Sciatic nerve (tissue), 1 donor: ENCODE measurements around the genes FUOM and SPRN.

DNA sequence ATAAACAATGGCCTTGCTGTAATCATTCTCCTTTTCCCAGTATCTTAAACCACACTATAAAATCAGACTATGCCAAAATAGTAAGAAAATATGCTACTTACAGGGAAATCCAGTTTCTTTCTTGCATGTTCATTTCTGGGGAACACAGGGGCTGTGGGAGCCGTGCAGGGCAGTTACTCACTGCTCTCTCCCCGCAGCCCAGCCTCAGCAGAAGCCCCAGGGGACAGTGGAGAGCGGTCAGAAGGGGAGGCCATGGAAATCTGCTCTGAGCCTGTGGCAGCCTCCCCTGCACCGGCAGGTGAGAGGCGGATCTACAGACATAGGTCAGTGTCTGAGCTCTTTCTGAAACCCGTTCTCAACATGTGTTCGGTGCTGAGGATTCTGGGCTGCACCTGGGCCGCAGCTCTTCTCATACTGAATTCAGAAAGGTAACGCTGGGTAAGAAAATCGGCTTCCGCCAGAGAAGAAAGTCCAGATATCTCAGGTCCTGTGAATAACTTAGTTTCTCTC lies 2.9 kb downstream of the ZNF511 start:
- PRO-cap, result no peak

DNA sequence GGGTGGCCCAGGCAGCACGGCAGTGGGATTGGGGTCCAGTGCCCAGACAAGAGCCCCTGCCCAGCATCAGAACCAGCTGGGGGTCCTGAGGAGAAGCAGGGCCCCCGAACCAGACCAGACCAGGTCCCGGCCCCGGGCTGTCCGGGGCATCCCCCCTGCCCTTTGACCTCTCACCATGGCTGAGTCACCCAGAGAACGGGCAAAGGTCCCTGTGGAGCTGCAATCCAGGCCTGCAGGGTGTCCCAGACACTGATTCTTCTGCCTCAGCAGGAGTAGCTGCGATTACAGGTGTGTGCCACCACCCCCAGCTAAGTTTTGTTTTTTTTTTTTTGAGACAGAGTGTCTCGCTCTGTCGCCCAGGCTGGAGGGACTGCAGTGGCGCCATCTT lies 1.0 kb downstream of the PRAP1 start:
- PRO-cap, result no peak

- PRO-cap, result no peak
Measured at GRCh38 chr10:133352012-133352330, 4.8 kb downstream of the PRAP1 start.

- PRO-cap, result unidirectional peak, plus-strand start at chr10:133357410; bidirectional peak, plus-strand start at chr10:133357792, minus-strand start at chr10:133357696; bidirectional peak, plus-strand start at chr10:133358183, minus-strand start at chr10:133358019
Measured at GRCh38 chr10:133357002-133358106, at the start of gene FUOM. Gene FUOM, minus strand, starts transcription at chr10:133358019.

DNA sequence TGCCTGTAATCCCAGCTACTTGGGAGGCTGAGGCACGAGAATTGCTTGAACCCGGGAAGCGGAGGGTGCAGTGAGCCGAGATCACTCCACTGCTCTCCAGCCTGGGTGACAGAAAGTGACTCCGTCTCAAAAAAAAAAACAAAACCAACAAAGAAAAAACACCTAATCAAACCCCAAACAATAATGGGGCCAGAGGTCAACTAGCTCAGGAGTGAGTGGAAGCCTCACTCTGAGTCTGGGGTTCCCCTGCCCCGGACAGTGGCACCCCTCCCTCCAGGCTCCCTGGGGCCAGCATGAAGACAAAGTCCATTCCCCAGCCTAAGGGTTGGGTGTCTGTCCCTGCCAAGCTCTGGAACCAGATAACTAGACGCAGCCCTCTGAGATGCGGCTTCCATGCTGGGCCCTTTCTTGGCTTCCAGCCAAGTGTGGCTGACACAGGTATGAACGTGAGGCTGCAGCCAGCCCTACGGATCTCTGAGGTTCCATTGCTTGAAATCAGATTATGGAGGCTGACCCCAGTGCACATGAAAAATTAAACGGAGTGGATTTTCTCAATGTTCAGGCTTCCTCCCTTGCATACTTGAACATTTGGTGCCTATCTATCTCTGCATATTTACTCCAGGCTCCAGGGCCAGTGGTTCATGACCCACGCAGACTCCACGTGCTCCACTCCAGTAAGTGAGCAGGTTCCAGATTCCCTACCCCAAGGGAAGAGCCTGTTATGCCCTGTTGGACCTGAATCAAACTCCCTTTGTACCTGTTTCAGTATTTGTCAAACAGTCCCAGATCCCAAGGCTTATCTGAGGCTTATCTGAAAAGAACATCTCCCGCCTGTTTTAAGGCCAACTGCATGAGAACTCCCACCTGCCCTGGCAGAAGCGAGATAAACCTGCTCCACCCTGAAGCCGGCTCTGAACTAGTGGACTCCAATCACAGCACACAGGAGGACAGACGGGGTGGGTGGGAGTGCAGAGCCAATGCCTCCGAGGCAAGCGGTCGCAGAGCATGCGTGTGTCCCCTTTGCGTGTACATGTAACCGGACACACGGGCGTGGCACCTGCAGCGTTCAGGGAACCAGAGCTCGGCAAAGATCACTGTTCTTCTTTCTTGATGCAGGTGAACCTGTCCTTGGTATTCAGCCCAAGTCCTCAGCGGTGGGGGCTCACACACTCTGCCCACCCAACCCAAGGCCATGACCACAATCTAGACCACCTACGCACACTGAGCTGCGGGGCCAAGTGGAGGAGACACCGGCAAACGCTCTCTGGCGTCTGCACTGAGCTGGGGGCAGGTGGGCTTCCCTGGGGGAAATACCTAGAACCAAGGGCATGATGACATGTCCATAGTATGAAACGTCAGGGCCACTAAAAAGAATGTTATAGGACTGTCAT lies 2.2 kb upstream of the FUOM start:
- PRO-cap, result no peak

DNA sequence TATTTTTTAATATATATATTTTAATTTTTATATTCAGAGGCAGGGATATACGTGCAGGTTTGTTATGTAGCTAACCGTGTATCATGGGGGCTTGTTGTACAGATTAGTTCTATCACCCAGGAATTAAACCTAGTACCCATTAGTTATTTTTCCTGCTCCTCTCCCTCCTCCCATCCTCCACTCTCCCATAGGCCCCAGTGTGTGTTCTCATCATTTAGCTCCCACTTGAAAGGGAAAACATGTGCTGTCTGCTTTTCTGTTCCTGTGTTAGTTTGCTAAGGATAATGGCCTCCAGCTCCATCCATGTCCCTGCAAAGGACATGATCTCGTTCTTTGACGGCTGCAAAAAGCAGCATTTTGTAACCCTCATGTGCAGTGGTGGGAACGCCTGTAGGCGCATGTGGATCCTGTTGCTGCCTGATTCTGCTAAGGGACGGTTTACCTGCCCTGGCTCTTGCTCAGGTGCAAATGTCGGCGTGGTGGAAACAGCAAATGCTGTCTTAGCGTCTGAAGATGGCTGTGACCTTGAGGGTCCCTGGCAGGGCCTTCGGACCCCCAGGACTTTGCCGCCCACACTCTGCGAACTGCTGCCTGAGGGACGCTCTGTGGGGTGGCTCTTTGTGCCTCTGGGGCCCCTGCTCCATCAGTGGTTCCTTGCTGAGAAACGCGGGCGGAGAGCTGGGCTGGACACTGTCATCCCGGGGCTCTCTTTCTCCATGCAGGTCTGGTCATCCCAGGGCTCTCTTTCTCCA lies 5.7 kb upstream of the MTG1 start:
- PRO-cap, result no peak

DNA sequence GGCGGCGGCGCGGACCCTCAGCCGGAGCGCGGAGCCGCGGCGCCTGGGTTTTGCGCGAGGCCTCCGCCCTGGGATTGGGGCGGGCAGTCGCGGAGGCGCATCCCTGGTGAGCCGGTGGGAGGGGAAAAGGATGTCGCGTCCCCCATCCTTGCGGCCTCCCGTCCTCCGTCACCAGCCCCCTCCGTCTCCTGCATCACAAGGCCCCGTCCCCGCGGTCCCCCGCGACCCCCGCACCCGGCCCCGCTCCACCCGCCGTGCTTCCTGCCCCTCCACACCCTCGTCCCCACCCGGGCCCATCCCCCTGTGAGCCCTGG lies at the start of gene SPRN:
Gene SPRN, minus strand, starts transcription at position 76 of the 314 bp plus-strand sequence.
- PRO-cap, result no peak

GRCh38 chr10:133453523-133453873 lies 247 bp upstream of the SCART1 start:
- PRO-cap, result no peak

GRCh38 chr10:133465463-133465922 lies 11.7 kb downstream of the SCART1 start:
- PRO-cap, result no peak

DNA sequence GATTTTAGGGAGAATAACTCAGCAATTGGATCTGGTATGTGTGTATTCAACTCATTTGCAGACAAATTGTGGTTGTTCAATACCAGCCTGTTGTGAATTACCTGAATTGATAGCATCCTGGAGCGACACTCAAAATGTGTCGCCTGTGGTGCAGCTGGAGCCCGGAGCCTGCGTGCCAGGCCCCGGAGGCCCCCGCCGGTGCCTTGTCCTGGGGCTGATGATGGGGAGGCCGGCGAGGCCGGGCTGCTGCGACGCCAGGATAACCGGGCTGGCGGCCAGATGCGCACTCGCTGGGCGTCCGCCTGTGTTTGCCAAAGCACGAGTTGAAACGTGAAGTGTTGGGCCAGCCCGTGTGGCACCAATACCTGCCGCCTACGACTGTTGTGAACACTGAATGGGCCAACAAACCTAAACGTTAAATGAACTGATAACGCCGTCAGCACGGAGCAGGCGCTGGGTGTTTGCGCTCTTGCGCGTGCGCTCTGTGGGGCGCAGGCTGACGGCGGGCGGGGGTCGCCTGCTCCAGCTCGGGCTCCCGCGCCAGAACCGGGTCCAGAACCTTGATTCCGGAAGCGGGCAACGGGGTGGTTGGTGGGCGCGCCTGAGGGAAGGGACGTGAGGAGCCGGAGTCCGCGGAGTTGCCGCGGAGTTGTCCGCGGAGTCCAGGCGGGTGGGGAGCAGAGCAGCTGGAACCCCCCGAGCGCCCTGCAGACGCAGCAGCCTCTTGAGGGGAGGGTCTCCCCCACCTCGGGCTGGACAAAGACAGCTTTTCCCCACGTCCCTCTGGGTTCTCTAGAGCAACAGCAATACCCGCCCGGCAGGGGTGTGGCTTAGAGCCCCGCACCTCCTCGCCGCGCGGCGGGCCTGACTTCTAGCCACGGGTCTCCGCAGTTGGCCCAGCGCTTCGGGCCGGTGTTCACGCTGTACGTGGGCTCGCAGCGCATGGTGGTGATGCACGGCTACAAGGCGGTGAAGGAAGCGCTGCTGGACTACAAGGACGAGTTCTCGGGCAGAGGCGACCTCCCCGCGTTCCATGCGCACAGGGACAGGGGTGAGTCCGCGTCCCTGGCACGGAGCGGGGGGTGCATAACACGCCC lies 775 bp downstream of the CYP2E1 start:
- PRO-cap, result no peak

DNA sequence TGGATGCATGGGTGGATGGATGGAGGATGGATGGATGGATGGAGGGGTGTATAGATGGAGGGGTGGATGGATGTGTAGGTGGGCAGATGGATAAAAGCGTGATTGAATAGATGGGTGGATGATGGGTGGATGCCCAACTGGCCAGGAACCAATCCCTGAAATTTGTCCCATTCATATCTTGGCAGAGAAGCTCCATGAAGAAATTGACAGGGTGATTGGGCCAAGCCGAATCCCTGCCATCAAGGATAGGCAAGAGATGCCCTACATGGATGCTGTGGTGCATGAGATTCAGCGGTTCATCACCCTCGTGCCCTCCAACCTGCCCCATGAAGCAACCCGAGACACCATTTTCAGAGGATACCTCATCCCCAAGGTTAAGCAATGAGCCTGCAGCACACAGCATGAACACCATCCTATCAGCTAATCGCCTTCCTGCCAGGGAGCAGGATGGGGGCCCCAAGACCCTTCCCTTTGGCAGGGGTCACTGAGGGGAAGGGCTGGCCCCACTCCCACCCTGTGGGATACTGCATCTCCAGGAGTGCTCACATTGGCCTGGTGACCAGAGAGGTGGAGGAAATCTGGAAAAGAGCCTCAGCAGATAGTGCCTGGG lies 9.8 kb downstream of the CYP2E1 start:
- PRO-cap, result no peak

DNA sequence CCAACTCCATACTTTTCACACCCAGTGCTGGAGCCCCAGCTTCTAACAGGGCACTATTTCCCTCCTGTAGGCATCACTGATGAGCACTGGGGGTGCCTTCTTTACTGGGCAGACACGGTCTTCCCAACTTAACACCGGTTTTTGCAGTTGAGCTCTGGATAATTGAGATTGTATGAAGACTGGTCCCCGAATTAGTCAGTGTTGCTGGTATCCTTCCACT lies 11.1 kb downstream of the CYP2E1 start:
- PRO-cap, result no peak